Lower leg skin (tissue), 2 donors: ENCODE measurements around a stretch of chr22.

DNA sequence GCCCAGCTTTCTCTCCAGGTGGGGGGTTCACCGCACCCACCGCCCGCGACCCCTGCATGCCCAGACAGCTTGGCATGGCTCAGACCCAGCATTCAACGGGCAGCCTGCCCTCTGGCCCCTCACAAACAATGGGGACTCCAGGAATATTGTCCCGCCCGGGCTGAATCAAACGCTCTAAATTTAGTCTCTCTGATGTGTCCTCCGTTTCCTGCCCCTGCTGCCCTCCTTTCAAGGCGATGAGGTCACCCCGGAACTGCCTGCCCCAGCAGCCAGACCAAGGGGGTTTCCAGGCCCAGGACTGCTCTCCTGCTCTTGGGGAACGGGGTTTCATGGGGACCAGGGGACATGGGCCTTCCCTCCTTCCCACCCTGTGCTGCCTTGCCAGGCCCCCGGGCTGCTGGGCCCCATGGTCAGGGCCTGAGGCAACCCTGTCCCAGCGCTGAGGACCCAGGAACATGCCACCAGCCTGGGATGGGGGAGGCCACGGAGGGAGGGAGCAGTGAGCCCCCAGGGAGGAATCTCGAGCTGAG lies 10.1 kb upstream of the PDGFB start:
- PRO-cap: no peak
- RAMPAGE, long total RNA, 2 experiments: no peak in any of the 2 experiments

DNA sequence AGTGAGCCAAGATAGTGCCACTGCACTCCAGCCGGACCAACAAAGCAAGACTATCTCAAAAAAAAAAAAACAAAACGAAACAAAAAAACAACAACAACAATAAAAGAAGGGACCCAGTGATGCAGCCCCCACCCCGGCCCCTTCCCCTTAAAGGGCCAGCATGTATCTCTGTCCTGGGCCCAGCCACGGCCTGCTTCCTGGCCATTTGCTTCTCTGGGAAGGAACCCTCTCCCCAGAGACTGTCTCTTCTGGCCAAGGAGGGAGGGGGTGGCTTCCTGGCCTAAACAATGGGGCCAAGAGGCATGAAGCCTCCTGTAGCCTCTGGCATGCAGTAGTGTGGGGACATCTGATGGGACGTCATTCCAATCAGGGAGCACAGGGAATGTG lies 25.4 kb upstream of the PDGFB start:
- PRO-cap: no peak
- RAMPAGE, long total RNA, 2 experiments: no peak in any of the 2 experiments

DNA sequence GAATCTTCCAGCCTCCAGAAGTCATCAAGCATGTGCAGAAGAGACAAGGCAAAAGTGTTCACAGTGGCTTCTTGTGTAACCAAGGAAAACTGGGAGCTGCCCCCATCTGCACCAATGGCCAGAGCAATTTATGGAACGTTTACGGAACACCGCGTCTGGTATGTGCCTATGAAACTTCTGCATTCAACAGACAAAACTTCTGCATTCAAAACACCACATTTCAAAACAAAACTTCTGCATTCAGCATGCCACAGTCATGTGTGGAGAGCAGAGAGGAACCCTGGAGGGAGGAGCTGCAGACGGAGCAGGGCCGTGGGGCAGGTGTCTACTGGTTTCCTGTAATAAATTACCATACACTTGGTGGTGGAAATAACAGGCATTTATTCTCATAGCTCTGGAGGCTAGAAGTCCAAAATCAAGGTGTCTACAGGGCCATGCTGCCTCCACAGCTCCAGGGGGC lies 32.3 kb downstream of the RPL3 start:
- PRO-cap: unidirectional peak, plus-strand start at position 270 of the sequence
- RAMPAGE, long total RNA, 2 experiments: no peak in any of the 2 experiments

DNA sequence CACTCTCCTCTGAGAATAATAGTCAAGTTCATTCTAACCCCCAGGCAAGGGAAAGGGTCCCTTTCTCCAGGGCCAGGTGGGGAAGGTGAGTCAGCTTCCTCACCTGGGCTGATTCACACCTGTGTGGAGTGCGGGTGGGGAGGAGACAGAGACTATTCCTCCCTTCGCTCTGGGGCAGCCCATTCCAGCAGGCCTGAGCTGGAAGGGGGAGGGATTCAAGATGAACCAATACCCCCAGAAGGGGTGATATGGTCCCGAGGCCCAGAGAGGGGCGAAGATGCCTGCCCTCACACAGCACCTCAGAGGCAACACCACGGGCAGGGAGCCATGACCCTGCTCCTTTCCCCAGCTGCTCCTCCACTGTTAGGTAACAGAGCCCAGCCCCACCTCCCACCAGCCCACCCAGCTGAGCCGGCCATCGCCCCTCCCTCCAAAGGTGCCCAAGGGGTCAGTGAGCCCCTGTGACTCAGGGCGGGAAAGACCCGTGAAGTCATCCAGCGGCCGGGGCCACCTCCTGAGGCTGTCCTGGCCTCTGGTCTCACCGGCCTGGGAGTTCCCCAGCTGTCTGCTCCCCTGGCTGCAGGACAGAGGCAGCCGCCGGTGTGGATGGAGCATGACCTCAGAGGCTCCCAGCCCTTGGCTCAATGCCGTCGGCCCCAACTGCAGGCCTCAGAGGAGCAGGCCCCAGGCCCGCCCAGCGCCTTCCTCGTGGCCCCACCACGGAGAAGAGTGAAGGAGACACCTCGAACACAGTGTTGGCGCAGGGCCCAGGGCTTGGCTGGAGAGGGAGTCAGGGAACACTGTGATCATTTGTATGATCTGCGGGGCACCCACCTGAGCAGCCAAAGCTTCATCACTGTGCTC lies 28.8 kb downstream of the RPL3 start:
- PRO-cap: no peak
- RAMPAGE, long total RNA, 2 experiments: no peak in any of the 2 experiments

- PRO-cap: no peak
- RAMPAGE, long total RNA, 2 experiments: no peak in any of the 2 experiments
Observed at GRCh38 chr22:39351341-39352293, 1.8 kb downstream of the SYNGR1 start.

DNA sequence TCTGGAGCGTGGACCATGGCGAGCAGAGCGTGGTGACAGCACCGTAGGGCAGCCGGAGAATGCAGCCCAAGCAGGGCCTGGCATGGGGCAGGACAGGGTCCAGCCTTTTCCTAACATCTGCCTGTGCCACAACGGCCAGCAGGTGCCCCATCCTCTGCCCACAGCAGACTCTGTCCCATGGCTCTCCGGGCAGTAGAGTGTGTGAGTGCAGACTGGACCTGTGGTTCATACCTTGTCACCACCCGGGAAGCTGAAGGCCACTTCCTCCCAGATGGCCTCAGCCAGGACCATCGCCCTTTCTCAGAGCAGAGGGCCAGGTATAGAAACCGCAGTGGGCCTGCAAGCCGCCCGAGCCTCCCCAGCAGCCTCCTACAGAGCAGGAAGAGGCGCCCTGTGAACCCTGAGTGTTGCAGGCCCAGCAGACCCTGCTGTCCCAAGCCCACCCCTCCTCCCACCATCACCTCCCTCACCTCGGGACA lies 26.6 kb upstream of the MGAT3 start:
- PRO-cap: no peak
- RAMPAGE, long total RNA, 2 experiments: no peak in any of the 2 experiments

DNA sequence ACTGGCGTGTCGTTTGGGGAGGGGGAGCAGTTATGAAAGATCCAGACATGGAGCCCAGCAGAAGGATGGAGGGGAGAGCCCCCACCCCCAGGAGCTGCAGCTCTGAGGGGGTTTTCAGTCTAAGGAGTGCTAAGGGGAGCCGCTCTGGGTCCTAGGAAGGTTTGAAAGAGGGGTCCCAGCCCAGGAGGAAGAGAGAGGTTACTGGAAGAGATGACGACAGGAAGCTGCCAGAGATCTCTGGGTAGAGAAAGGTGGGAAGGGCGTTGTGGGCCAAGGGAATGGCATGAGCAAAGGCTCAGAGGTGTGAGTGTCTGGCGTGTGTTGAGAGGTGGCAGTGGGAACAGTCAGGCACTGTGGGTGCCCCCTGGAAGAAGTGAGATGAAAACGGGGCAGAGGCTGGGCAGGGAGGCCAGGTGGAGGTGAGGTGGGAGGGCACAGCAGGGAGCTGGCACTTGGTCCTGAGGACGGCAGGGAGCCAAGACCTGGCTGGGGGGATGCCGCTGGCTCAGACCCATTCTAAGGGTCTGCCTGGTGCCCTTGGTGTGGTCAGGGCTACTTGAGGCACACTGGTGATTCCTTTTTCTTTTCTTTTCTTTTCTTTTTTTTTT lies 1.8 kb downstream of the MGAT3 start:
- PRO-cap: no peak
- RAMPAGE, long total RNA, 2 experiments: no peak in any of the 2 experiments

- PRO-cap: no peak
- RAMPAGE, long total RNA, 2 experiments: no peak in any of the 2 experiments
Observed at GRCh38 chr22:39463889-39464356, 7.1 kb downstream of the MGAT3 start.

DNA sequence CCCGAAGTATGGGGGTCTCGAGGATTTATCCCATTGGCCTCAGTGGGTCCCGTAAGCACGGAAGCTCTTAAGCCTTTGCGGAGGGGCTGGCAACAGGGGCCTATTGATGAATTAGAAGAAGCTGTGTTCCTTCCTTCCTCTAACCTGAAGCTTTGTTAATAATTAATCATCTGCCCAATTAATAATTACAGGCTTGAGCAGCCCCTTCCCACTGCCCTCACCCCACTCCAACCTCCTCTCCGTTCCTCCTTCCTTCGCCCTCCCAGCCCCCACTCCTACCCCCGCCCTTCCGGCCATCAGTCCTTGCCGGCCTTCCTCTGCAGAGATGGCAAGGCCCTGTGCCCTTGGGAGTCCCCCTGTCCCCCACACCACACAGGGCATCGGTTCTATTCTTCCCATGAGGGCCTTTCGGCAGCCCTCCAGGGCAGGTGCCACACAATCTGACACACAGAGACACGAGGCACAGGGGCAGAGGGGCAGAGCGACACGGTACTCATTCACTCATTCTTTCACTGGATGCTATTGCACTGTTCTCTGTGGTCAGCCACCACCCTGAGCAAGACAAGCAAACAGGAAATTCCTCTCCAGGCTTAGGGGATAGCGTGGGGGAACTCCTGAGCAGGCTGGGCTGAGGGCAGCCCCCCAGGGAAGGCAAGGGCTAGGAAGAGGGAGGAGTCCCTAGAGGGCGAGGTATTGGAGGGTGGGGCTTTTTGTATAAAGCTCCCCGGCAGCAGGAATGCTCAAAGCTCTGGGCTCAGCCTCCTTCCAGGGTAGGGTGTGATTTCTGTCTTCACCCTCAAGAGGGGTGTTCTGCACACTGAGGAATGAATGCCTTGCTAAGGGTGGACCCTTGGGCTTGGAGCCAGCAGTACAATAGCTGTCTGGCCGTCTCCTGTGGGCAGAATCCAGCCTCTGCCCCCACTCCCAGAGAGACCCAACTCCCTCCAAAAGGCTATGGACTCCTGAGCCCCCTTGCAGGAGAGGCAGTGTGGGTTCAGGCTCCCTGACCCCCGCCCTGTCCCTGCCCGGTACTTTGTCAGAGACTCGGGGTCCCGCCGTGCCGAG lies 14.8 kb downstream of the MGAT3 start:
- PRO-cap: no peak
- RAMPAGE, long total RNA, 2 experiments: no peak in any of the 2 experiments

- PRO-cap: no peak
- RAMPAGE, long total RNA, 2 experiments: no peak in any of the 2 experiments
Observed at GRCh38 chr22:39529061-39530091, 3.2 kb downstream of the RPS19BP1 start.

- PRO-cap: no peak
- RAMPAGE, long total RNA, 2 experiments: no peak in any of the 2 experiments
Observed at GRCh38 chr22:39558177-39558976, 12.2 kb upstream of the CACNA1I start.

- PRO-cap: no peak
- RAMPAGE, long total RNA, 2 experiments: no peak in any of the 2 experiments
Observed at GRCh38 chr22:39926331-39926830, 25.5 kb downstream of the GRAP2 start.

DNA sequence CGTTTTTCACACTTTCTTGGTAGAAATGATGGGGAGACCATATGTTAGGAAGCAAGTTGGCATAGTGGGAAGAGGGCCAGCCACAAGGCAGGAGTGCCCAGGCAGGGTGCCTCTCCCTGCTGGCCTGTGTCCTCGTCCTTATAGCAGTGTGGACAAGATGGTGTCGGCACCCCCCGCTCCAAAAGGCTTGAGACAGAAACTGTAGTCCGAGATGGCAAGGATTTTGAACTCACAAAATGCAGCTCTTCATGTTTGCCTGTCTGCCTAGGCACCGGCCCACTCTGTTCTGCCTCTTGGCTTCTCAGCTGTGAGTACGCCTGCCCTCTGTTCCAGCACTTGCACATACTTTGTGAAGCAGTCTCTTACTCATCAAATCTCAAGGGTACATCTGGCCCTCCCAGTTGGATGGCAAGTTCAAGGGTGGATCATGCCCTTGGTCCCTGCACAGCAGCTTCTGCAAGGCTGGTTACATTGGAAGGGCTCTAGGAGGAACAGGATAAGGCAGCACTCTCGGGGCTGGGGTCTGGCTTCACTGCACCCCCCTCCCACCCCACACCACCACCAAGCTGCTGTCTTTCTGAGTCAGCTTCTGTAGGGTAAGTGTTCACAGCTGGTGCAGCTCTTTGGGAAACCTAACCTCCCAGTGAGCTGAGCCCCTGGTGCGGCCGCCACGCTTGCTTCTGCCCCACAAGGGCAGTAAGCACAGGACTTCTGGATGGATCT lies 37.0 kb downstream of the FAM83F start:
- PRO-cap: no peak
- RAMPAGE, long total RNA, 2 experiments: no peak in any of the 2 experiments

- PRO-cap: no peak
- RAMPAGE, long total RNA, 2 experiments: no peak in any of the 2 experiments
Observed at GRCh38 chr22:40039299-40040198, 44.8 kb downstream of the FAM83F start.

GRCh38 chr22:40042870-40043553 lies 48.3 kb downstream of the FAM83F start:
- PRO-cap: unidirectional peak, plus-strand start at chr22:40043317
- RAMPAGE, long total RNA, 2 experiments: no peak in any of the 2 experiments

DNA sequence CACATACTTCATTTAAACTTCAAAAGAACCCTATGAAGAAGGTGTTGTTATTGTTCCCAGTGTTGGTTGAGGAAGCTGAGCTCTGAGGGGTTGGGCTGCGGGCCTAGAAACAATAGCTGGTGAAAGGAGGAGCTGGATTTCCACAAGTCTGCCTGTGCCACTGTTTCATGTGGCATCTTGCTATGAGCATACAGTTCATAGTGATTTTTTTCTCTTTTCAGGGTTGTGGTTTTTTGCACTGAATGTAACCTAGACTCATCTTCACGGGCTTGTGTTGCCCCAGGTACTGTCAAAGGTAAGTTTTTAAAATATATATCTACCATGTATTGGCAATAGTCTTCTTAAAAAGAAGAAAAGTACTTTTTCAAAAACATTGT lies 60.9 kb upstream of the TNRC6B start:
- PRO-cap: no peak
- RAMPAGE, long total RNA, 2 experiments: start-site peak on the plus strand in 1 of 2 experiments, centred at position 251 of the sequence, 34 reads per replicate

- PRO-cap: unidirectional peak, minus-strand start at chr22:40178808
- RAMPAGE, long total RNA, 2 experiments: no peak in any of the 2 experiments
Observed at GRCh38 chr22:40178165-40178963, 639 bp downstream of the TNRC6B start.

DNA sequence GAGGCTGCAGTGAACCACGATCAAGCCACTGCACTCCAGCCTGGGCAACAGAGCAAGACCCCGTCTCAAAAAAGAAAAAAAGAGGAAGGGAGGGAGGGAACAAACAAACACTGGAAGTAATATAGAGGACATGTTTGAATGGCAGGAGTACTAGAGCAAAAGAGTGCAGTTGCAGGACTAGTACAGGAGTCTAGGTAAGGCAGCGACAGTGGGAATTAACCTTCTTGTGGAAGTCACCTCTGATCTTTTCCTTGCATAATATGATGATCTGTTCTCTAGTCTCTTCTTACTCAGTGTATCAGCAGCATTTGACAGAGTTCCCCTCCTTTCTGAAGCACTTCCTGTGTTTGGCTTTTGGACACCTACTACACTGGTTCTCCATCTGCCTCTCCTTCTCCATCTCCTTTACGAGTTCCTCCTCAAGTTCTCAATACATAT lies 57.1 kb upstream of the ADSL start:
- PRO-cap: no peak
- RAMPAGE, long total RNA, 2 experiments: no peak in any of the 2 experiments

GRCh38 chr22:40323056-40323408 lies 23.3 kb upstream of the ADSL start:
- PRO-cap: no peak
- RAMPAGE, long total RNA, 2 experiments: no peak in any of the 2 experiments

GRCh38 chr22:40323409-40324446 lies 22.6 kb upstream of the ADSL start:
- PRO-cap: no peak
- RAMPAGE, long total RNA, 2 experiments: no peak in any of the 2 experiments